Melanocyte of skin (primary cell): ENCODE data around the genes PNMA6E and OPN1MW.

DNA sequence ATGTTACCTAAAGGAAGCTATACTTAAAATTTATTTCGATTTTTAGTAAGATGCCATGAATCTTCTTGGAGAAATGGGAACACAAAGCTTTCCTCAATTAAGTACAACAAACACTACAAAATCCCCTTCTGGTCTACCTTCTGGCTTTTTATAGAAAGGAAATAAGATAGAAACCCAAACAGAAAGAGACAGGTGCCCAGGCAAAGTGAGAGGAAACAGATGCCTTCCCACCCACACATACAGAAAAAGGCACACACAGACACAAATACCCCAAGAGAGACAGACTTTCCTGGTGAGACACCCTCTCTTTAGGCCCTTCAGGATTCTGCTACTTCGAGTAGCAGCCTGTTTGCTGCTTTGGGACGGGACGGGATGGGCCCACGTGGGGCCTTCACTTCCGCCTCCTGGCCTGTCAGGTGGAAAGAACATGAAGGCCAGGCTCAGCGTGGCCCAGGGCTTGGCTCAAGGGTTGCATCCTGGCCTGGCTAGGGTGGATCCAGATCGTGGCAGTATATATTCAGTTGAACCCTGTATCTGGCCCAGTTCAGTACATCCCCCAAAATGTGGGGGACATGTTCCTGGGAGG, 2.1 kb downstream of the ZNF275 start:
- CAGE, long polyA plus RNA, 2 experiments: no peak in any of the 2 experiments

DNA sequence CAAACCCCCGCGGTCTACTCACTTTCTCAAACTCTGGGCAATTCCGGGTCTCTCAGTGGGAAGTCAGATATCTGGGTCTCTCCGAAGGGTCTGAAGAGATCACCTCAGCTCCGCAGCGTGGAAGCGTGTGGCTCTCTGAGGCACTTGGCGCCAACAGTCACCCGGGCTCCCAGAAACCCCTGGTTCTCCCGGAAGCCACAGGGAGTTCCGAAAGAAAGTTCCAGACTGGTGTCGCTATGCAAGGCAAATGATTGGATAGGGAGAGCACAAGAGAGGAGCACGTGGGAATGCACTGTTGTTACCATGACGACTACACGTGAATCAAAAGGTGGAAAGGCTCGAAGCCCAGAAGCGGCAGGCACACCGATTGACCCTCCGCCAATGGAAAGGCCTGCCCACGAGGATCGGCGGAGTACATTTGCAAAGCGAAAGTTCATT, at the start of gene PNMA6E:
Gene PNMA6E (minus strand): TSS at position 129 of the 438 bp plus-strand sequence.
- CAGE, long polyA plus RNA, 2 experiments: no peak in any of the 2 experiments

DNA sequence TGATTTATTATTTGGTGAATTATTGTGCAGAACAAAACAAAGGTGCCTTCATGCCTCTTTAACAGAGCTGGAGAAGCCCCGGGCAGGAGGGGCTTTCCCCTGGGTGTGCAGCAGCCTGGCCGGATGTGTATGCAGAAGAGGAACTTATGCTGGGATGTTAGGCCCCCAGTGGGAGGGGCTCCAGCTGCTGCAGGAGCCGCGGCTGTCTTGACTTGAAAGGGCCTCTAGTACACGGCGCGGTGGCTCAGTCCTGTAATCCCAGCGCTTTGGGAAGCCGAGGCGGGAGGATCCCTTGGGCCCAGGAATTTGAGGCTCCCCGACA, 16.0 kb downstream of the CCNQ start:
- CAGE, long polyA plus RNA, 2 experiments: no peak in any of the 2 experiments

DNA sequence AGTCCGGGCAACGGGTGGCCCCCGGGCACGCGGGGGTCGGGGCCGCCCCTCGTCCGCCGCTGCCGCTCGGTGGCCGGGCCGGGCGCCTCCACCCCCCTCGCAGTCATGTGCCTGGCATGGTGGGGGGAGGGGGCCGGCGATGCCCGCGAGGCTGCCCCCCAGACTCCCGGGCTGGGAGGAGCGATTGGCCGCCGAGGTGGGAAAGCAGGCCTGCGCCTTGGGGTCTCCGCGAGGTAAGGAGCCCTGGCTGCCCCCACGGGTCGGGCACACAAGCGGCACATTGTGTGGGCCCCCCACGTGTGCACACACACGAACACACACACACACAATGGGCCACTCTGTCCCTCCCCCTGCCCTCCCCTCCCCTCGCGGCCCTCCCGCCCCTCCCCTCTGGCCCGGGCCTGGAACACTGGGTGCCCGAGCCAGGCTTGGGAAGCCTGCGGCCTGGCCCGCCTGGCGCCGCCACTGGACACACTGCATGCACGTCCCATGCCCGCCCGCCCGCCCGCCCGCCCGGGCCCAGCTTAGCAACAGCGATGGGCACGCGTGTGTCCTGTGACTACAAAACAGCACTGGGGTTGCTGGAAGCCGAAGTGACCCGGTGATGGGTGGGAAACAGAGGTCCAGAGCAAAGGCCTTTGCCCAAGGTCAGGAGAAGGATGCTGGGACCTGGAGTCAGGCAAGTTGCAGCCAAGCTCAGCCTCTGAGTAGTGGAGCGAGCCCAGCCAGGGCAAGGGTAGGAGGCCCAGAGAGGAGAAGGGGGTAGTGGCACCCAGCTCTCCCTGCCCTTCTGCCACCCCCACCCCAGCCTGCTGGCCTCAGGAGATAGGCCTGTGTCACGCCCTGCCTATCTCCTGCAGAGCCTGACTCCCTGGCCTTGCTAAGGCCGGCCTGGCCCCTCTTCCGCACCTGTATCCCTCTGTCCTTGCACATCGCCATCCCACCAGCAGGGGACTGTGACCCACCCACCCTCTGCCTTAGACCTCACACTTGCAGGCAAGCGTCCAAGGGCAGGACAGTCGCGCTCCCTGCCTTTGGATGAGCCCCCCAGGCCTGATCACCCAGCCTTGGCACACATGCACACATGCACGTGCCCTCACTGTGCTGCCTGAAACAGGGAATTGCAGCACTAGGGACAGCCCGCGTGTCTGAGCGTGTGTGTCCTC, 1.6 kb downstream of the SLC6A8 start:
- CAGE, long polyA plus RNA, 2 experiments: no peak in any of the 2 experiments

DNA sequence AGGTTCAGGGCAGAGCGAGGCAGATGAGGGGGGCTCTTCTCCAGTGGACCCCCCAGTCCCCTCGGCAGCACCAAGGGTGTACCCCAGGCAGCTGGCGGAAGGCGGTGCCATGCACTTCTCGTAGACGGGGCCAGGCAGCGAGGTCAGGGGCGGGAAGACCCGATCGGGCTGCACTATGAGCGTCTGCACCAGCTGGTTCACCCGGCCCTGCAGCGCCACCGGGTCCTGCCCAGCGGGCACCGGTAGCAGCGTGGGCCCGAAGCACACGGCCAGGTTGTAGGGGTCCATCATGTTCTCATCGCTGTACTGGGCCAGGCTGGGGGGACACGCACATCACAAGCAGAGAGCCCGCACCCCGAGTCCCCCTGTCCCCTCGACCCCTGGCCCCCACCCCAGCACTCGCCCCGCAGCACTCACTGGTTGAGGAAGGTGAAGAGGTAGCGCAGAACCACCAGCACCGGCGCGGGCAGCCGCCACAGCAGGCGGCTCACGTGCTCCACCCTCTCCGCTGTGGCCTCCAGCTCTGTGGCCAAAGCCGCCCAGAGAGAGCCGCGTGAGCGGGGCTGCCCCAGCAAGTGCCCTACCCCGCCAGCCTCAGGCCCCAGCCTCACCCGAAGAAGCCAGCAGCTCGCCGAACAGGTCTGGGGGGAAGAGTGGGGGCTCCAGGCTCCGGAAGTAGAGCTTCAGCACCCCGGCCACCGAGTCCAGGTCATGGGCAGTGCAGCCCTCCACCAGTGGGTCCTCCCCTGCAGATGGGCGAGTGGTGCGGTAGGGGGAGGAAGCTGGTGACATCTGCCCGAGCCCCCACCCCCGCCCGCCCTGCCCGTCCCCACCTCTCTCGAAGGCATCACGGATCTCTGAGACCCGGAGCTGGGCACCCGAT, 5.9 kb downstream of the AVPR2 start:
- CAGE, long polyA plus RNA, 2 experiments: no peak in any of the 2 experiments

GRCh38 chrX:153921442-153922468, 4.3 kb downstream of the ARHGAP4 start:
- CAGE, long polyA plus RNA, 2 experiments: no peak in any of the 2 experiments

DNA sequence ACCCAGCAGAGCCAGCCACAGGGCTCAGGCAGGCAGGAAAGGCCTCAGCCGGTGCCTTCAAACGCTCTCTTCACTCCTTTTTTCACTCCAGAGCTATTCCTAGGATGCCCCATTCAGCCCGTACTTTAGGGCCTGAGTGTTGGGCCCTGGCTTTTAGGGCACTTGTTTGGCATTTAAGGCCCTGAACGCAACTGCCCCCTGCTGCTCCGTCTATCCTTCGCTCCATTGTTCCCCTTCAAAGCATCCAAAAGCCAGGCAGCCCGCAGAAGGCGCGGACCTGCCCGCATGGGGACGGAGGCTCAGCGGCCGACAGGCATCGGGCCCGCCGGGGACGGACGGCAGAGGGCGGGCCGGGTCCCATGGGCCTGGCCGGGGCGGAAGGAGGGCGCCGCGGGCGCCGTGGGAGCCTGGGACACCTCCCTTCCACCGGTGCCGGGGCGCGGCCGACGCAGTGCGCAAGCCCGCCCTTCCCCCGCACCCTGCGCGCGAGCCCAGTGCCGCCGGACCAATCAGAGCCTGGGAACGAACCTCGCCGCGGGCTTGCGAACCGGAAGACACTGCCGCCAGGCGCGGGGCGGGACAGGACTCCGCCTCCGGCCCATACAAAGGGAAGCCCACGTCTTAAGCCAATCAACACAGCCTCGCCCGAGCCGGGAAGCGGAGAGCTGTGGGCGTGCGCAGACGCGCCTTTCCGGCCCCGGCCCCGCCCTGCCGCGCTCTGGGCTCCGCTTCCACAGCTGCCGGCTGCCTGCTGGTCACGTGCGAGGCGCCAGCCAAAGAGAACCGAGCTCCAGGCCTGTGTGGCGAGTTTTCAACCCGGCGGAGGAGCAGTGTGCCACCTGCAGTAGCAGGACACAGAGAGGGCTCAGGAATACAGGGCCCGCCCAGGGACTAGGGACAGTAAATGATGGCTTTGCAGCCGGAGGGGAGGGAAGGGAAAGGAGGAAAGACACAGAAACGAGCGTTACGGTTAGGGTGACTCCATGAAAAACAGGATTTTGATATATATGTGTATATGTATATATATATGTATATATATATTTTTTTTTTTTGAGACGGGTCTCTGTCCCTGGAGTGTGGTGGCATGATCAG, 2.1 kb upstream of the ARHGAP4 start:
- CAGE, long polyA plus RNA, 2 experiments: no peak in any of the 2 experiments

DNA sequence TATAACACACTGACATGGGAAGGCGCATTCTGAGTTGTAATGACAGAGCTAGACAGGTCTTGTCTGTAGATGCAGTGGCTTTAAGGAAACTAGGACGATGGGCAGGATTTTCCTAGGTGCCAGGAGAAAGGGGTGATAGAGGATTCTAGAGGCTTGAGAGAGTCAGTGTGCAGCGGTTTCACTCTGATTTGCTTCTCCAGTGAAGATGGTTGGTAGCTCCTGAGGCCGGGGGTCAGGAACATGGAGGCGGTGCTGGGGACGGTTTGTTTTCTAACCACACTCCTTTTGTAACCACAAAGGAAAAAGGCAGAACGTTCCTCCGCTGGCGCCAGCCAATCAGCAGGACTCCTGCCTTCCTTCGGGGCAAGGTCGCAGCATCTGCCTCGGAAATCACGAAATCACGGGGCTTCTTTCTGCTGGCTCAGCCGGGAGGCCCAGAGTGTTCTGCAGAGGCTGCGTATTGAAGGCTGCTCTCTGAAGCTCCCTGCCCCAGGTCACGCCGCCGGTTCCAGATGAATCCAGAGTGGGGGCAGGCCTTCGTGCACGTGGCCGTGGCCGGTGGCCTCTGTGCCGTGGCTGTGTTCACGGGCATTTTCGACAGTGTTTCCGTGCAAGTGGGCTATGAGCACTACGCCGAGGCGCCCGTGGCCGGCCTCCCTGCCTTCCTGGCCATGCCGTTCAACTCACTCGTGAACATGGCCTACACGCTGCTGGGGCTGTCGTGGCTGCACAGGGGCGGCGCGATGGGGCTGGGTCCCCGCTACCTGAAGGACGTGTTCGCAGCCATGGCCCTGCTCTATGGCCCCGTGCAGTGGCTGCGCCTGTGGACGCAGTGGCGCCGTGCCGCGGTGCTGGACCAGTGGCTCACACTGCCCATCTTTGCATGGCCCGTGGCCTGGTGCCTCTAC, 9.3 kb downstream of the TMEM187 start:
- CAGE, long polyA plus RNA, 2 experiments: no peak in any of the 2 experiments

- CAGE, long polyA plus RNA, 2 experiments: no peak in any of the 2 experiments
Measured at GRCh38 chrX:154020924-154021774, 1.4 kb upstream of the IRAK1 start.

DNA sequence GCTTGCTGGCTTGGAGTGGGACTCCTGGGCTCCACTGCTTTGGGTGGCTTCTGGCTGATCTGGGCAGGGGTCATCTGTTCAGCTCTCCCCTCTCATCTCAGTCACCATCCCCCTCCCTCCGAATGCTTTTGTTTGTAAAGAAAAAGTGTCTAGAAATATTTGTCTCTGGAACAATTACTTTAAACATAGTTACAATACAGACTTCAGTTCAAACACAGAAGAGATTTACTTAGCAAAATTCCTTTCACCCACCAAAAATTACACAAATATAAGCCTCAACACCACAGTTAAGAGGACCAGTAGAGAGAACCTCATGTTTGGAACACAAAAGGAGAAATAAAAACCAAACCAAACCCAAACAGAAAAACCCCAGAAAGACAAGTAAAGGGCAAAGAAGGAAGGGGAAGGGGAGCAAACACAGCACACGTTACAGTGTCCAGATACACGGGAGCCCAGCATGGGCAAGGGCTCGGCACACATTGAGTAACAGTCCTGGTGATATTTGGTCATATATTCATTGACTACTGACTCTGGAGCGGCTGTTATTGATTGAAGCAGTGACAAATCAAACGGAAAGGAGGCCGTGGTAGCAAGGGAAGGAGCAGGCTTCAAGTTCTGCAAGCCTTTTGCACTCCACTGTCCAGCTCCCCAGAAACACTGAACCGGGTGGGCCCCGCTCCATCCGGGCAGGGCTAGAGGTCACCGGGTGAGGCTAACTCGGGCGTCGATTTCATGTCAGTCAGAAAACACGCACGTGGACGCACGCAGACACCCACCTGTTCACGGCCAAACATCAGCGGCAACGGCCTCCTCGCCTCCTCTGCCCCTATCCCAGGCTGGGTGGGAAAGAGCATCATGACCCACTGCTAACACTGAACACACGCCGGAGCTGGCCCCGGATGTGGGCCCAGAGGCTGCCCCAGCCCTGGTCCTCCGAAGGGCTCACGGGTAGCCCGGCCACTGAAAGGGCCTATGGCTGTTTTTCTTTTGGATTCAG, 3.6 kb upstream of the IRAK1 start:
- CAGE, long polyA plus RNA, 2 experiments: no peak in any of the 2 experiments

DNA sequence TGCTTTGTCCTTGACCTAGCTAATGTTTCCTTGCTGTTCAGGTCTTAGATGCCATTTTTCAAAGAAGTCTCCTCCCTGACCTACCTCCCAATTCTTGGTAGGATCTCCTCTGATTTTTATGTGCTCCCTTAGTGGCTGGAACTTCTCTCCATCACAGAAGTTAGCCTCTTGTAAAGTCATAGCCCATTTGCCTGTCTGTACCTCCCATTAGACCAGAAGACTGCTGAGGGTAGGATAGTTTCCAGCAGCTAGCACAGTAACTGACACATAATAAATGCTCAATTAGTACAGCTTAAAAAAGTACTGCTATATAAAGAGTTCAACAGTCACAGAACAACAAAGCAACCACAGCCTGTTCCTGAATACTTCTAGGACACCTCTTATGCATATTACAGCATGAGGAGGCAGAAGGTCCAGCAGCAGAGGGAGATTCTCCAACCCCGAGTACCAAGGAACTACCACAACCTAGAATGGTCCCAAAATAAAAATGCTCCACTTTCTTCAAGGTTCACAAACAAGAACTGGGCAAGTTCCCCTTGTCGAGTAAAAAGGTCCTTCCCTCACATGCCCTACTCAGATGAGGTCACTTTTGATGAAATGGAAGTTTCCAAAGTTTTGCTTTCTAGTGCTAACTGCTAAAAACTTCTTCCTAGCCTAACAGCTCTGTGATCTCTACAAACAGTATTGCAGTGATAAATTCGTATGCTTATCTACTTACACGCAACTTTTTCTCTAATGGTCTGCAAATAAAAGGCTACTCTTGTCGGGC, 13.0 kb downstream of the MECP2 start:
- CAGE, long polyA plus RNA, 2 experiments: no peak in any of the 2 experiments

DNA sequence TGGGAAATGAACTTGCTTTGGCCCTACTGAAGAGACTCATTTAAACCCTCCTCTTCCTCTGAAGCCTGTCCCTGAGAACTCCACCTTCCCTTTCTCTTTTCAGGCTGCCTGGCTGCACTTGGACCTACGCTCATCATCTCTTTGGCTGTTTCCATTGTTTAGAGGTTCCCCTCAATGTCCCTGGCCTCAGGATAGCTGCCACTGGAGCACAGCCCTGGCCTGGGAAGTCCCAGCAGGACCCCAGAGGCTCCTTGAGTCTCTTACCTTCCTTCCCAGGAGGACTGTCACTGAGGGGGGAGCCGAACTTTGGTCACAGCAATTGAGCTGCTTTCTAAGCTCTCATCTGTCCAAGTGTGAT, 22.7 kb upstream of the OPN1LW start:
- CAGE, long polyA plus RNA, 2 experiments: no peak in any of the 2 experiments

DNA sequence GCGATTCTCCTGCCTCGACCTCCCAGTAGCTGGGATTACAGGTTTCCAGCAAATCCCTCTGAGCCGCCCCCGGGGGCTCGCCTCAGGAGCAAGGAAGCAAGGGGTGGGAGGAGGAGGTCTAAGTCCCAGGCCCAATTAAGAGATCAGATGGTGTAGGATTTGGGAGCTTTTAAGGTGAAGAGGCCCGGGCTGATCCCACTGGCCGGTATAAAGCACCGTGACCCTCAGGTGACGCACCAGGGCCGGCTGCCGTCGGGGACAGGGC, at the start of gene OPN1MW:
Gene OPN1MW (plus strand): TSS at position 195 of the 265 bp plus-strand sequence.
- CAGE, long polyA plus RNA, 2 experiments: no peak in any of the 2 experiments

DNA sequence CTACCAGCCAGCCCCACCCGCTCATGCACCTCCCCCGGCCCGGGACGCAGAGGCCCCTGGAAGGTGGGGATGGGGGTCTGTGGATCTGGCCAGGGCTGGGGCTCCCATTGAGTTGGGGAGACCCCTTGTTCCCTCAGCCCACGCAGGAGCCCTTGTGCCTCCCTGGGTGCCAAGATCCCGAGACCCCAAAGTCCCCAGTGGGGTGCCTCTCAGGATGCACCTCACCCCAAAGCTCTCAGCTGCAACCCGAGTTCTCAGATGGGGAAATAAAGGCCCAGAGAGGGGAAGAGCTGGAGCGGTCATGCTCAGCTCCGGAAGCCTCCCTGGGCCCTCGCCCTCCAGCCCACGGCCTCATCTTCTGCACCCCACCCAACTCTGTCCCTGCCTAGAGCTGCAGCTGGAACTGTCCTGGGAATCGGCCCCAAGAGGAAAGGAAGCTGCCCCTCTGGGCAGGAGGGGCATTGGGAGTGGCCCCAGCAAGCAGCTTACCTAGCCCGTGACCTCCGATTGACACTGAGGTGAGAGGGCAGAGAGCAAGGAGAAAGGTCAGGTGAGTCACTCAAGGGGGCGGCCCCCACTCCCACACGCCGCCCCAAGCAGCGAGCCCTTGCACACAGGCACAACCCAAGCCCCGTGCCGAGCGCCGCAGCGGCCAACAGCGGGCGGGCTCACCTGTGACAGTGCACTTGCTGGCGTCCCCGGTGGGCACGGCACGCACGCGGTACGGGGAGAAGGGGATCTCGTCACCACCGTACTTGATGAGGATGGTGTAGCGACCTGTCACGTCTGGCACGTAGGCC, 17.5 kb downstream of the FLNA start:
- CAGE, long polyA plus RNA, 2 experiments: no peak in any of the 2 experiments

DNA sequence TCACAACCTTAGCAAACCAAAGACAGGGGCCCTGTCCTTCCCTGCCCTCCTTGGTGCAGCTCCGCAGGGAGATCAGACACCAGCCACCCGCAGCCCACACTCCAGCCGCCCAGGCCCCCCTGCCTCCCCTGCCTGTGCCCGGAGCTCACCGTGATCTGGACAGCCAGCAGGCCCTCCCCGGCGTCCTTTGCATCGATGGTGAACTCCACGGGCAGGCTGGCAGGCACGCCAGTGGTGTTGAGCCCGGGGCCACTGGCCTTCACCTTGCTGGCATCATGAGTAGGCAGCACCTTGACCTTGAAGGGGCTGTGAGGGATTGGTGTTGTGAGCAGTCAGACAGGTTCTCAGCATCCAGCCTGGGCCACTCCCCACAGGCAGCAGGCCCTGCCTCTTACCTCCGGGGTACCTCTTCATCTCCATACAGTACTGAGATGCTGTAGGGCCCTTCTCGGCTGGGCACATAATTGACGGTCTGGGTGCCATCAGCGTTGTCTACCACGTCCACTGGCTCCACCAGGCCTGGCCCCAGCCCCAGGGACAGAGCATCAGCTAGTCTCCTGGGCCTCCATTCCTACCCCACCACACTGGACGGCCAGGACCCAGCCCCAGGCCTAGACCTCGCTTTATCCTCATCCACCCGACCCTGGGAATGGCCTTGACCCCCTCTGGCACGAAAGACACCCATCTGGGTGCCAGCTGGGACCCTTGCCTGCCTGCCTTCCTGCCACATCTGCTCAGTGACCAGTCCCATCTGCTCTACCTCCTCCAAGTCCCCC, 16.2 kb downstream of the FLNA start:
- CAGE, long polyA plus RNA, 2 experiments: no peak in any of the 2 experiments

DNA sequence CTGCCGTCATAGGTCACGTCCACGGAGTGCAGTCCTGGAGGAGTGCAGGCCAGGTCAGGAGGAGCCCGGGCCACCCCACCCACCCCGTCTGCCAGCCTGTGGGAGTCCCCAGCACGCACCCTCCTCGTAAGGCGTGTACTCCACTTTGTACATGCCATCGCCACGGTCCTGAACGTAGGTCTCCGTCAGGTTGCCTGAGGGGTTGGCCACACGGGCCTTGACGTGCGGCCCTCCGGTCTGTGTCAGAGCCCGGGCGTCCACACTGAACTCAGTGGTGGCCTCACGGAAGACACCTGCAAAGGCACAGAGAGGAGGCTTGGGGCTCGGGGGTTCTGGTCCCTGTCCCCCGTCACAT, 14.8 kb downstream of the FLNA start:
- CAGE, long polyA plus RNA, 2 experiments: no peak in any of the 2 experiments

DNA sequence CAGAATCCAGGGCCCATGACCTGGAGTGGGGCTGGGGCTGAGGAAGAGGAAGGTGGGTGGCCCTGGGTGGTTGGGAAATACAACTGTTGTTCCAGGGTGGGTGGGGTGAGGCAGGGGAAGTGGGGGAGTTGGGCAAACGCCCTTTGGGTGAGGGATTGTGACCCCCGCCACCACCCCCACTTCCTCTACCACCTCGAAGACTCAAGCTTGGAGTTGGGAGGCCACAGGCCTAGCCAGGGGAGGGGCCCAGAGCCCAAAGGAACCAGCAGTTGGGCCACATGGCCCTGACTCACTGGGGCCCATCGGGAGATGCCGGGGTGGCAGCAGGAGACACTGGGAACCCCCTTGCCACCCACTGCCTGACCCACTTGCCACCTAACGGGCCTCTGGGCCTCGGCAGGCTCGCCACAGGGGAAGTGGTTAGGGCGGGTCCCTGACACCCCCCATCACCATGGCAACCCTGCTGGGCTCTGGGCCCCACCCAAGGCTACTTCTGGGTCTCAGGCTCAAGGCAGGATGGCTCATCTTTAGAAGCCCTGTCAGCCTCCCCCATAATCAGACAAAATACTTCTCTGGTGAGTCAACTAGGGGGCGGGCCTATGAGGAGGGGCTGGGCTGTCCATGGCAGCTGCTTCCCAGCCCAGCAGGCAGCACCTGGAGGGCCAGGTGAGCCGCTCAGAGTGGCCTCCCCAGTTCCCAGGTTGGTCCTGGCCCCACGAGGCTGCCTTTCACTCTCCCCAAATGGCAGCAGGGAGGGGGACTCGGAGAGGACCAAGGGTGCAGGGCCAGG, 5.7 kb downstream of the FLNA start:
- CAGE, long polyA plus RNA, 2 experiments: no peak in any of the 2 experiments

DNA sequence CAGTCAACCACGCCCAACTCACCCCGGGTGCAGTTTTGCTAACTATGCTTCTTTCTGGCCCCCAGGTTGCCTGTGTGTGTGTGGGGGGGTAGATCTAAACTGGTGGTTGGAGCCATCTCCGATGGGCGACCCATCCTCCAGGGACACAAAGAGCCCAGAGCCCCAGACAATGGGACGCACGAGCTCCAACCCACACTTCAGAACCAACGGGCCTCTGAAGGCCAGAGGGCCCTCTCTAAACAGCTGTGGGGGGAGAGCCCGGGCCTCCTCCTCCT, 4.2 kb downstream of the FLNA start:
- CAGE, long polyA plus RNA, 2 experiments: no peak in any of the 2 experiments

- CAGE, long polyA plus RNA, 2 experiments: start-site peak on the minus strand in 2 of 2 experiments, at chrX:154371215-154371232 at its widest, 202 to 971 reads per replicate
Measured at GRCh38 chrX:154370523-154371406, 3.7 kb downstream of the FLNA start.

DNA sequence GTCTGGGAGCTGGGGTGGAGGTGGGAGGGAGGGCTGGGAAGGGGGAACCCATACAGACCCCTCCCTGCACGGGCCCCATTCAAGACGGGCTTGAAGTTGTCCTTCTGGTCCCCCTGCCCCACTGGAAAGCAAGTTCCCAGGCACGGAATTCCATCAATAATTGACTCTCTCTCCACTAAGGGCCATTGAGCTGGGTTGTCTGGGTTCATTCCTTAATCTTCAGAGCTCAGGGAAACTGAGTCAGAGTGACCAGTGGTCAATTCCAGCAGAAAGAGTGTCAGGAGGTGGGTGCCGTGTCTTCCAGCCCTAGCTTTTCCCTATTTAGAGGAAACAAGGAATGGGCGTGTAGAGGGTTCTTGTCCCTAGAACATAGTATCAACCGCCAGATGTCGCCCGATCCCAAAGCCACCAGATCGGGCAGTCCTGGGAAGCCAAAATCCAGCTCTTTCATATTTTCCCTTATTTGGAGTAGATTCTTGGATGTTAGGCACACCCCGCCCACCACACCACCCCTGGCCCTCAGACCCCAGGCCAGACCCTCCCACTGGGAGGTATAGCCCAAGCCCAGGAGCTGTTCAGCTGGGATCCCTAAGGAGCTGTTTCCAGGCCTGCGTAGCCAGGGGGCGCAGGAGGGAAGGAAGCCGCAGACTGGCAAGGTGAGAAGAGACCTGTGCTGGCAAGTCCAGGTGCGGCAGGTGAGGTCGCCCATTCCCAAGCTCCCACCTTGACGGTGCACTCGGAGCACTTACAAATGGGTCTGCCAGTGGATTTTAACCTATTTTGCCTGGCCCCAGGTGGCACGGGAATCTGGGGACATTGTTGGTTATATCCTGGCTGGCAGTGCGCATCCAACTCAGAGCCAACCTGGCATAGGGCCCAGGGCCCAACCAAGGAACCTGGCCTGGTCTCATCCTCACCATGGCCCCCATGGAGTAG, 1.1 kb downstream of the FLNA start:
- CAGE, long polyA plus RNA, 2 experiments: no peak in any of the 2 experiments